Umbilical cord (tissue), 2 donors: ENCODE measurements around the genes EIF2AK3 and TRIM43B.

- RAMPAGE, long total RNA, result no peak
These were observed 646 bp downstream of the RGPD2 start for GRCh38 chr2:87824676-87825623.

- RAMPAGE, long total RNA, result no peak
These were observed 909 bp downstream of the FABP1 start for GRCh38 chr2:88126977-88127329.

GRCh38 chr2:88131519-88132100 lies 3.7 kb upstream of the FABP1 start:
- RAMPAGE, long total RNA, result no peak

DNA sequence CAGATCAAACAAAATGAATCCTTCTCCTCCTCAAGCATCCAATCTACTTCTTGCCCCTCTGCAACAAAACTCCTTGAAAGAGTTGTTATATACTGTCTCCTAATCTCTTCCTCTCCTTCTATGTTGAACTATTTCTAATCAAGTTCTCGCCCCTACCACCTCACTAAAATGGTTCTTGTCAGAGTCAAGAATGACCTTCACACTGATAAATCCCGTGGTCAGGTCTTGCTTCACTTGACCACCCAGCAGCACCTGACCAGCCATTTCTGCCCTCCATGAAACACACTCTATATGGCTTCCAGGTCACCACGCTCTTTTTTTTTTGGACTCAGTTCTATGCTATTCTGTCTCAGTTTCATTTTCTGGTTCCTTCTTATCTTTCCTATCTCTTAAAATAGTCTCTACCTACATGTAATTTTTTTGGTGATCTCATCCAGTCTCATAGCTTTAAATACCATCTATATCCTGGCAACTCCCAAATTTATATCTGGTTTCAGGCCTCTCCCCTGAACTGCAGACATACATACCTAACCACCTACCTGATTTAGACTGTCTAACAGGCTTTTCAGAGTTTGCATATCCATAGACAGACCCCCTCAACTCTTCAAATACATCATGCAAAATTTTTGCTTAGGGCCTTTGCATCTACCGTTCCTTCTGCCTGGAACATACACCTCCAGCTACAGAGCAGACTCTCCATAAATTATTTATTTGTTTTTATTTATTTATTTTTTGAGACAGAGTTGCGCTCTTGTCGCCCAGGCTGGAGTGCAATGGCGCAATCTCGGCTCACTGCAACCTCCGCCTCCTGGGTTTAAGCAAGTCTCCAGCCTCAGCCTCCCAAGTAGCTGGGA lies 11.3 kb downstream of the EIF2AK3 start:
- RAMPAGE, long total RNA, result no peak

DNA sequence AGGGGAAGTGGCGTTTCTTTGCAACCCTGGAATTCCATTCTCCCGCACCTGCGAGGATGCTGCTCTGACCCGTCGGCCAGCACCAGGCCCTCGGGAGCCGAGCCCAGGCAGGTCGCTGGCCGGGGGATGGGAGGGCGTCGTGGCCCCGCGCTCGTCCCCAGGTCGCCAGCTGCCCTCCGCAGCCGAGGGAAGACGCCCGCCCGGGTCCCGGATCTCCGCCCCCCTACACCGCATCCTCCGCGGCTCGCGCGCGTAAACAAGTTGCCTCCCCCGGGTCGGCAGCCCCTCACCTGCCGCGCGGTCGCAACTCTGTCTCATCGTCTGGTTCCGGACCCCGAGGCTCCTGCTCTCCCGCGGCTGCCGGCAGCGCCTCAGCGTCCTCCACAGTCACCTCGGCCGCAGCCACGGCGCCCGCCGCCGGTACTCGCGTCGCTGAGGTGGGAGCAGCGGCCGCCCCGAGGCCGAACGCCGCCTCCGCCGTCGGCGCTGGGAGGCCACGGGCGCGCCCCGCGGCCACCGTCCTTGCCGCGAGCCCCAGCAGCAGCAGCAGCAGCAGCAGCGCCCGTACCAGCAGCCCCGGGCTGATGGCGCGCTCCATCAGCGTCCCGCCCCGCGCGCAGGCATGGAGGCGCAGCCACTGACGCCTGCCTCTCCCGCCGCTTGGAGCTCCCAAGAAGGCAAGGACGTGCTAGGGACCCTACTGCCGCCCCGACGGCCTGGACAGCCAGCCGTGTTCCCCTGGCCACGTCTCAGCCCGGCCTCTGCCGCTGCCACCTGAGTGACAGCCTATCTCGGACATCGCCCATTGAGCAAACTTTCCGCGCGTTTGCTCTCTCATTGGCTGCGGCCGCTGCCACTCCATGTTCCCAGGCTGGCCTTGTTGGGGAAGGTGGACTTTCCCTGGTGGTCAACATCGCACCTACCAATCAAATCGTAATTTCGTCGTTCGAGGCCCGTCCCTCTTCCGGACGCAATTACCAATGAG lies at the start of gene EIF2AK3:
Gene EIF2AK3, minus strand, starts transcription at position 788 of the 985 bp plus-strand sequence.
- RAMPAGE, long total RNA, result no peak

- RAMPAGE, long total RNA, result no peak
These were observed 2.5 kb downstream of the RPIA start for GRCh38 chr2:88693919-88694347.

DNA sequence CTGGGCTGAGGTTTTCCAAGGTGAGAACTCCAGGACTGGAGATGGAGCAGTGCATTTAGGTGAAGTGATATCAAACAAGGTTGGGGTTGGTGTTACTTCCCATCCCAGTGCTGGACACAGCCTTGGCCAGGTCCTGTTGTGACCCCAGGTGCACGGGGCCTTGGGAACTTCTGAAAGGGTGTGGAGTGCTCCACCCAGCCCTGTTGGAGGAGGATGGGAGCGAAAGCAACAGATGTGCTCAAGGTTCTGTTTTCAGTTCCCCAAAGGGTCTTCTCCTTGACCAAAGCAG lies 154.2 kb downstream of the RPIA start:
- RAMPAGE, long total RNA, result no peak

DNA sequence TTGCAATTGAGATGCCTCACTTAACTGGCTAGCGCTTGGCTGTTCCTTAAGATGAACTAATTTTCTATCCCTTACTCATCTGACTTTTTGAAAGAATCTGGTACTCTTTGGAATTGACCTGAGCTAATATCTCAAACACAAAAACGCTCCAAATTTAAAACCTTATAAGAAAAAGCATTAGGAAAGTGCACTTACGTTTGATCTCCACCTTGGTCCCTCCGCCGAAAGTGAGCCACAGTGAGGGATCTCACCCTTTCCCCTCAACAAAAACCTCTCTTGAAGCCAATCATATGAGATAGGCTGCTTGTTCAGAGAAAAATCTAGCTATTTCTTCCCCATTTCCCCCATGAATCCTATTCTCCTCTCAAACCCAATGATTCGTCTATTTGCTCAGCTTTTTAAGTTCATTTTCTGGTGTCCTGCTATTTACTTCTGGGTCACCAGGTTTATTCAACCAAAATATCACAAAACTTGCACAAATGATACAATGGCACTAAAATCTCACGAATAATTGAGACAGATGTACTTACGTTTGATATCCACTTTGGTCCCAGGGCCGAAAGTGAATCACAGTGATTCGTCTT lies 169.3 kb downstream of the RPIA start:
- RAMPAGE, long total RNA, result no peak

GRCh38 chr2:88884969-88885645 lies 193.6 kb downstream of the RPIA start:
- RAMPAGE, long total RNA, result no peak

- RAMPAGE, long total RNA, result no peak
These were observed 543.3 kb downstream of the RPIA start for GRCh38 chr2:89234654-89235193.

DNA sequence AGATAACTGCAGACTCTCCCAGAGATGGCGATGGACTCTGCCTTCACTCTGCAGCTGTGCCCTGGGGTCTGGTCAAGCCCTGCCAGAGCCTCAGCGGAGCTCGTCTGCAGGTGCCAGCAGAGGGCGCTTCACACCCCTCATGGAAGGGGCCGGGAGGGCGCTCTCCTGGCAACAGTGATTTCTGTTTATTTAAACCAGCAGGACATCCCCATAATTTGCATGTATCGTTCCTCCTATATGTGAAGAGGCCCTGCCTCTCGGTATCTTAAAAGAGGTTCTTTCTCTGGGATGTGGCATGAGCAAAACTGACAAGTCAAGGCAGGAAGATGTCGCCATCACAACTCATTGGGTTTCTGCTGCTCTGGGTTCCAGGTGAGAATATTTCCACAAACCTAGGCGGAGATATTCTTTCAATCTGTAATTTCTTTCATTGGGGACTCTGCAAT lies 1329.9 kb downstream of the RPIA start:
- RAMPAGE, long total RNA, result no peak

- RAMPAGE, long total RNA, result no peak
These were observed 1633.1 kb downstream of the RPIA start for GRCh38 chr2:90324425-90325032.

DNA sequence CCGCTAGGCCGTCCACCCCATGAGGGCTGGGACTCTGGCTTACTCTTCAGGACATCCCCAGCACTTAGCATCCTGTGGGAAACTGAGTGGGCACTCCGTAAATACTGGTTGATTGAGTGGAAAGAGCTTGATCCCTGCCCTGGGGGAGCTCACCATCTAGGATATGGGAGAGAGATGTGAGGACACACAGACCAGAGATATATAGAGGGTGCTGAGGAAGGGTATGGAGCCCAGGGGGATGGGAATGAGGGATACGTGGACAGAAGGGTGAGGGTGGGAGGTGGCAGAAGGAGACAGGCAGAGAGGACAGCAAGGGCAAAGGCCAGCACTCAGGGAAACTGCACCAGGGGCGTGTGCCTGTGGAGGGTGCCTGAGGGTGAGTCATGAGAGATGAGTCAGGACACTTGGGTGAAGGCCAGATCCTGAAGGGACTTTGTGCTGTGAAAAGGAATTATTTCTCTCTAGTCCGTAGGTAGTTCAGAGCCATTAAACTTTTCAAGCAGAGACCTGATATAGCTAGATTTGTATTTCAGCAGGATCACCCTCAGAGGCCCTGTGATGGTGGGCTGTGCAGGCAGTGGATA lies 2820.8 kb upstream of the AQP7B start:
- RAMPAGE, long total RNA, result no peak

DNA sequence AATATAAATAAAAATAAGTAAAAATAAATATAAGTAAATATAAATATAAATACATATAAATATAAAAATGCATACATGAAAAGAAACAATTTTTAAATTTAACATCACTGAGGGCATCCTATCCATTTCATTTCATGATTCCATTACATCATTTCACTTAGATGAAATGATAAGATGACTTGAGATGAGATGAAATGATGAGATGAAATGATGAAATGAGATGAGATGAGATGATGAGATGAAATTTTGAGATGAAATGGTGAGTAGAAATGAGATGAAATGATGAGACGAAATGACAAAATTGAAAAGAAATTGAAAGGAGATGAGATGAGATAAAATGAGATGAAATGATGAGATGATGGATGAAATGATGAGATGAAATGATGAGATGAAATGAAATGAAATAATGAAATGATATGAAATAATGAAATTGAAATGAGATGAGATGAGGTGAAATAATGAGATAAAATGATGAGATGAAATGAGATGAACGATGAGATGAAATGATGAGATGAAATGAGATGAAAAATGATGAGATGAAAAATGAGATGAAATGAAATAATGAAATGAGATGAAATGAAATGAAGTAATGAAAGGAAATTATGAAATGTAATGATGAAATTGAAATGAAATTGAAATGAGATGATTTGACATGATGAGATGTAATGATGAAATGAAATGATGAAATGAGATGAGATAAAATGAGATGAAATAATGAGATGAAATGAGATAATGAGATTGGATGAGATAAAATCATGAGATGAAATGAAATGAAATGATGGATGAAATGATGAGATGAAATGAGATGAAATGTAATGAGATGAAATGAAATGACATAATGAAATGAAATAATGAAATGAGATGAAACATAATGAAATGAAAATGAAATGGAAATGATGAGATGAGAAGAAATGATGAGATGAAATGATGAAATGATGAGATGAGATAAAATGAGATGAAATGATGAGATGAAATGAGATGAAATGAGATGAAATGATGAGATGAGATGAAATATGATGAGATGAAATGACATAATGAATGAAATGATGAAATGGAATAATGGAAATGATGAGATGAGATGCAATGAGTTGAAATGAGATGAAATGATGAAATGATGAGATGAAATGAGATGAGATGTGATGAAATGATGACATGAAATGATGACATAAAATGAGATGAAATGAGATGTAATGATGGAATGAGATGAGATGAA lies 367.8 kb upstream of the AQP7B start:
- RAMPAGE, long total RNA, result no peak

- RAMPAGE, long total RNA, result no peak
These were observed 17.8 kb downstream of the MAL start for GRCh38 chr2:95043231-95043745.

- RAMPAGE, long total RNA, result no peak
These were observed 27.8 kb downstream of the MAL start for GRCh38 chr2:95053064-95053993.

- RAMPAGE, long total RNA, result no peak
These were observed at the start of gene TRIM43B for GRCh38 chr2:95484624-95484967. TSS of gene TRIM43B (minus strand) at chr2:95484754.

DNA sequence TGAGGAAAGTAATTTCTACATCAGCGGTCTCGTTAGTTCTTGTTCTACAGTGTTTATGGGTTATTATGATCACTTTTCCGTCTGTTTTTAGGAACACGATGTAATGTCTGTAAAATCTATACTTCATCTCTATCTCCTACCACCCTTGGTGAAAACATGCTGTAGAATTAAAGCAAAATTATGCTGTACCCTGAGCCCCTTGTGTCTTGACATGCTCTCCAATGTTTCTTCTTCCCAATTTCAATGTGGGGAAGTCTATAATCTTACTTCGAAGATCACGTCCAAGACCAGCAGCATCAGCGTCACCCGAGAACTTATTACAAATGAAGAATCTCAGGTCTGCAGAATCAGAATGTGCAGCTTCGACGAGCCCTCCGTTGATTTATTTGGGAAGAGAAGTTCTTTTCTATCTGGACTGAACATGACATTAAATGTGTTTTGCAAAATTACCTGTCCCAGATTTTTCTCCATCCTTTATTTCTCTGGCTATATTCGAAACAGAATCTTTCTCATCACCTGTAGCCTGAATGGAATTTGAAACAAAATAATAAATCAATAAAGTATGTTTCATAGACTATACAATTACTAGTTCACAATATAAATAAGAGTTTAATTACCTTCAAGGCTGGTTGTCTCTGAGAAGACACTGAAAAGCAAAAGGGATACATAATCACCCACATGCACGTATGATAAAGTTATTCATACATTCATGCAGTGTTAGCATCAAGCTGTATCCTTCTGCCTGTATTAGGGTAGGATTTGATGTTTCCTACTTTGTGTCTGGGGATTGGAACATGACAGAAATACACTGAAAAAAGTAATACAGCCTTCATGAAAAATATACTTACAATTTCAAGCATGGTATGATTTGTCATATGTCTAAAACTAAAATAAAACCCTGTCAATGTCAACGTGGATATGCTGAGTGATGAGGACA lies 107.6 kb downstream of the ANKRD36C start:
- RAMPAGE, long total RNA, result no peak

DNA sequence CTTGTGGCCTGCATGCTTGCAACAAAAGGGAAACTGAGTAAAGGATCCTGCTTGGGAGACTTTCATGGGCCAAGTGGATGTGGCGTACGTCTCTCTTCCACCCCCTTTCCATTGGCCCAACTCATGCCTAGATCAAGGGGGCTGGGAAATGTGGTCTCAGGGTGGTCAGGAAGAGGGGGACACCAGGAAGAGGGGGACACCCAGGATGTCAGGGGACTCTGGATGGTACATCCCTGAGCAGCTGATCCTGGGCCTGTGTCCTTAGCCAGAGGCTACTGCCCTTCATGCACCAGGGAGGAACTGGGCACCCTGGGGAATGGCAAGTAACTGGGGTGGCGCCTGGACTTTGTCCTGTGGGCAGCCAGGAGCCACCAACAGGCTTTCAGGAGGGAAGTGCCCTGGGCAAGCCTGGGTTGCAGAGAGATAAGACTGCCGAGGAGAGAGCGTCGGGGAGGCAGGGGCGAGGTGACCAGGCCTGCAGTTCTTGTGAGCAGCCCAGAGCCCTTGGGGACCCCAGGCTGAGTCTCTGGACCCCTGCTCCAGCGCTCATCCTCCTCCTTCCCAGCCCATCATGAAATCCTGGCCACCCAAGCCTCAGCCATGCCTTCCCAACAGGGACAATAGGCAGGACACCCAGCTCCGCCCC lies 25.4 kb downstream of the ADRA2B start:
- RAMPAGE, long total RNA, result no peak

DNA sequence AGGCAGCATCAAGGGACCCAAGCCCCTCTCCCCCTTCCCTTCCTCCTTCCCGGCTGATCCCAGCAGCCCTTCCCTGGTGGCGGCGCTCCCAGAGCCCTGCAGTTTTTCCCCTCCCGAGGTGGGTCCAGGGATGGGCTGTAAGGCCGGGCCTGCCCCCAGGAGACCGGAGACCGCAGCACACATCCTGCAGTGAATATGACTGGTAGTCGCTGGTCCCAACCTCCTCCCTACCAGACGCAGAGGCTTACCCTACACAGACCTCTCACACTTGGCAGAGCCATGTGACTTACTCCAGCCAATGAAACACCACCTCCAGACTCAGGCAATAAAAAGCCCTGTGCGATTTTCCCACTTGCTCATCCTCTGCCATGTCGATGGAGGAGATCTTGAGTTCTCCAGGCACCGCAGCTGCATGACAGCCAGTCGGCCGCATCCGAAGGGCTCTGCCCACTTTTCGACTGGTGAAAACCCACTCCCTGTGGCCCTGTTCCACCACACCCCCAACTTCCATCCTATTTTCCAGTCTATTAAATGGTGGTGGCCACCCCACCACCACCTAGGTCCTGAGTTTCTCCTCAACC lies 19.5 kb upstream of the DUSP2 start:
- RAMPAGE, long total RNA, result no peak